Parietal lobe (tissue), 2 donors: ENCODE data around the genes KIAA1210 and RNF113A.

GRCh38 chrX:114466742-114467218 is 117.1 kb upstream of the HTR2C start:
- RAMPAGE, long total RNA = no peak

GRCh38 chrX:115311489-115312326 is 22.2 kb downstream of the LUZP4 start:
- RAMPAGE, long total RNA = no peak

DNA sequence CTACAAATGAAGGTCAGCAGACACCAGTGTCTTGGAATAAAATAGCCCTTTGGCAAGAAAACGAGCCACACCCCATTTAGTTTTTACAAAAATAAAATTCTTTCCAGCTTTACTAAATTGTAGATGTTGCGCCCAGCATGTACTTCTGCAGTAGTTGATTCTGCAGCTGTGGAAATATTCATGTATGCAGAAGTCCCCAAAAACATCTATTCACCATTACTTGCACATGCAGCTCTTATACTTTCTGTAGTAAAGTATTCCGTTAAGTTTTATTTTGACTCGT is 12.3 kb downstream of the PLS3 start:
- RAMPAGE, long total RNA = no peak

GRCh38 chrX:115600476-115601405 is 39.8 kb downstream of the PLS3 start:
- RAMPAGE, long total RNA = no peak

GRCh38 chrX:115892103-115892545 is 278.4 kb upstream of the AGTR2 start:
- RAMPAGE, long total RNA = no peak

GRCh38 chrX:115945889-115946681 is 224.5 kb upstream of the AGTR2 start:
- RAMPAGE, long total RNA = no peak

- RAMPAGE, long total RNA = no peak
Observed at GRCh38 chrX:118347093-118347661, 1.3 kb downstream of the WDR44 start.

DNA sequence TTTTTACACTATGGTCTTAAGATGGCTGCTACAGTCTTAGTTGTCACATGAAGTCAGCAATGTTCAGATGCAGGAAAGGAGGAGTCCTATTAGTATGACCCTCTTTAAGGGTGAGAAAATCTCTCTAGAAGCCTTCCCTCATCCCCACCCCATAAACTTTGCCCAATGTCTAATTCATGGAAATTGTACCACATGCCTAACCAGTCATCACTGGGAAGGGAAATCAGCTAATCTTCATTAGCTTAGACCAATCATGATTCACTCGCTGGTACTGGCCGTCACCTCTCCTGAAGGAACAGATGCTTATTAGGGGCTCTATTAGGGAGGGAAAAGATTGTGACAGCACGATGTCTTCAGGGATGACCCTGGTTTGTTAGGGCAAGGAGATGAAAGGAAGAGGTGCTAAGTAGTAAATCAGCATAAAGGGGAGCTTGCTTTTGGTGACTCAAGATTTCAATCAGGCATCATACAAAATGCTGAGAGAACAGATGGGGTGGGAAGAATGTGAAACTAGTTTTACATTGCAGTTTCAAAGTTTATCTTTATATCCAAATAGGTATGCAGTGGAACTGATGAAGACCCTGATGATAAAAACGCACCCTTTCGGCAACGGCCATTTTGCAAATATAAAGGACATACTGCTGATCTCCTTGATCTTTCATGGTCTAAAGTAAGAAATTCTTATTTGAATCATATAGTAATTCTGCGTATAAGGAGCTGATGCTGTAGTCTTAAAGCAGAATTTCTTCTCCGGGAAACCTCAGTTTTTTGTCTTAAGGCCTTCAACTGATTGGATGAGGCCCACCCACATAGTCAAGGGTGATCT is 63.2 kb upstream of the DOCK11 start:
- RAMPAGE, long total RNA = no peak

- RAMPAGE, long total RNA = no peak
Observed at GRCh38 chrX:118740945-118741394, 13.6 kb downstream of the IL13RA1 start.

- RAMPAGE, long total RNA = no peak
Observed at GRCh38 chrX:118853539-118854101, 30.0 kb downstream of the ZCCHC12 start.

- RAMPAGE, long total RNA = no peak
Observed at GRCh38 chrX:119127724-119128067, at the start of gene KIAA1210. Gene KIAA1210 (minus strand): TSS chrX:119127812.

GRCh38 chrX:119209415-119210058 is 26.5 kb upstream of the PGRMC1 start:
- RAMPAGE, long total RNA = no peak

GRCh38 chrX:119332611-119333248 is 66.4 kb upstream of the SLC25A43 start:
- RAMPAGE, long total RNA = no peak

DNA sequence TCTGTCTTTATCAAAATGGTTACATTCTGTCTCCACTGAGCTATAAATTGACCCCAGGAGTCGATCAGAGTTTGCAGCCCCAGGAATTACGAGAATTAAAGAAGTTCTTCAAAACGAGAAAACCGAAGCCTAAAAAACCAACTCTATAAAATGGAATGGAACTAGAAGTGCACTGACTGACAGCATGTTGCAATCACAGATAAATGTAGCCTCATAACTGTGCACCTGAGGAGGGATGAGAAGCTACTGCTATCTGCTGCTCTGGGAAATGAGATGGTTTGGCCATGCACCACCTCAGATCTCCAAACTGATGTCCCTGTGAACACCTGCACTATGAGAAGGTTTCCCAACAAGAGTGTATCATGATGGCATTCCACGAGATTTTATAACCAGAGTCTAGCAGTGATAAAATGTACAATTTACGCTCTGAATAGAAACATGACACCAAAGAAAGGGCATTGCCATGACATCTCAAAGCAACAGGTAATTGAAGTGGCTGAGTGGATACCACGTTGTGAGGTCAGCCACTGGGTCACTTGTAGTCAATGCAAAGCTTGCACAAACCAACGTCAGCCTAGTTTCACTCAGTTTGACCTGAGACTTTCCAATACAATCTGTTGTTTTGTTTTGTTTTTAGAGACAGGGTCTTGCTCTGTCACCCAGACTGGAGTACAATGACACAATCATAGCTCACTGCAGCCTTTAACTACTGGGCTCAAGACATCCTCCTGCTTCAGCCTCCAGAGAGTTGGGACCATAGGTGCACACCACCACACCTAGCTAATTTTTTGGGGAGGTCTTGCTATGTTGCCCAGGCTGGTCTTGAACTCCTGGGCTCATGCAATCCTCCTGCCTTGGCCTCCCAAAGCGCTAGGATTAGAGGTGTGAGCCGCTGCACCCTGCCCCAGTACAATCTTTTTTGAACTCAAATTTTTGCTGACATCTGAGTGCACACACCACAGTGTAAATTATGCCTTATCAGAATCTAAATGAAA is 15.0 kb upstream of the SLC25A5 start:
- RAMPAGE, long total RNA = no peak

DNA sequence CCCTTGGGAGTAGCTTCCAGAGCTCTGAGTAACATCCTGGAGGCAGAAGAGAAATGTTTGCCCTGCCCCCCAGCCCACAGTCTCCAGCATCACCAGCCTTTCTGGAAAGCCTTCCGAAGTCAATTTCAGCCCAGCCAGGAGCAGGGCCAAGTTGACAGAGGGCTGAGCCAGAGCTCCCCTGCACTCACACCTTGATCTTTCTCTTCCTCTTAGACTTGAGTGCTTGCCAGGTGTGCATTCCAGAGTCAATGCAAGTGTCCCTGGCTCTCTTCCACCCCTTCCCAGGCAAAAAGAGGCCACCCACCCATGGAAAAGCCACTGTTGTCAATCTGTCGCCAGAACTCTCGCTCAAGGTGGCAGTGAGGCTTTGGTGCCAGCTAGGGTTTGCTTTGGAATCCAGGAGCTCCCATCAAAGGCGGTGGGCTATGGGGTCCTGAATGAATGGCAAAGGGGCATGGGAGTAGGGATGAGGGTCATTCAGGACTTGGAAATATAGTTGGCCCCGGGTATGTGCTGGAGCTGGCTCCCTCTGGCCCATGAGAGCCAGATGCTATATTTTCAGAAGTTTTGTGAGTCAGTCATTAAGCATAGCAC is 35.4 kb downstream of the SLC25A5 start:
- RAMPAGE, long total RNA = no peak

GRCh38 chrX:119606698-119606951 is 32.3 kb downstream of the UBE2A start:
- RAMPAGE, long total RNA = no peak

DNA sequence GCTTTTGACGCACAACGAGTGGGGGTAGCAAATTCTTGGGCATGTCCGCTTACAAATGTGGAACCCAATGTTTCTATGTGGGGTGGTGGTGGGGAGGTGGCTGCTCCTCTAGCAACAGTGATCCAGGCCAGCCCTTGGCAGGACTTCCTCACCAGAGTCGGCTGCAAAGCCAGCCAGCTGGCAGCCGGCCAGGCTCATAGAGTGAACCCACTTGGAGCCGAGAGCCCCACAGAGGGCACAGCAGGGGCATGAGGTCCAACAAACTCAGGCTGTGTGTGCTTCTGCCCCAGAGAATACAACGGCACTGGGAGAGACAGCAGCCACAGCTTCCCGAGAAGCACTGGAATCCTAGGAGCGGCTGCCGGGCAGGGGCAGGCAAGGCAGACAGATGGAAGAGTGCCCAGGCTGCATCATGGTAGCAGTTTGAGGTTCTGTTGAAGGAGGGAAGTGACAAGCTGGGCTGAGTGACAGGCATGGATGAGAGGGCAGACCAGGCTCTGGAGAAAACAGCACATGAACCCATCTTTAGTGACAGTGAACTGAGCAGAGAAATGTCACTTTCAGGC is 23.5 kb upstream of the SOWAHD start:
- RAMPAGE, long total RNA = no peak

DNA sequence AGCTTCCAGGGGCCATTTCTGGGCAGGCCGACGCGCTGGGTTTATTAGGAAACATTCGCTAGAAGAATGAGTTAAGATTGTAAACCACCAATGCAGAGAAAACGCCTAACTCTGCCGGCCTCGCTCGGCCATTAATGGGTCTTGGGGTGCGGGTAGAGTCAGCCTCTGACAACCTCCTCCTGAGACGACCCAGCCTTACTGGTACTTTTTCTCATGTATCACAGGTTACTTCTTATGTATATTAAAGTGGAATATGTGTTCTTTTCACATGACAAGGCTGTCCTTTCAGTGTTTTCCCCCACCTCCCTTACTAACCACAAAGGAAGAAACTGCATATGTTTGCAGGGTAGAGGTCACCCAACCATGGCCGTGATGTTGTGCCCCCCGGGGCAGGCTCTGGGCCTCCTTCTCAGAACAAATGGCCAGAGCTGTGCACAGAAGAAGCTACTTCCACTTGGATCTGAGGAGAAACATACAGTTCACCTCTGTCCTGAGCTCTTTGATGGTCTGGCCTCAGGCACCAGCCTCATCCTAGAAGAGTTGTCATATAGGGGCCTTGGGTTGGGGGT is 1.6 kb downstream of the SOWAHD start:
- RAMPAGE, long total RNA = no peak

DNA sequence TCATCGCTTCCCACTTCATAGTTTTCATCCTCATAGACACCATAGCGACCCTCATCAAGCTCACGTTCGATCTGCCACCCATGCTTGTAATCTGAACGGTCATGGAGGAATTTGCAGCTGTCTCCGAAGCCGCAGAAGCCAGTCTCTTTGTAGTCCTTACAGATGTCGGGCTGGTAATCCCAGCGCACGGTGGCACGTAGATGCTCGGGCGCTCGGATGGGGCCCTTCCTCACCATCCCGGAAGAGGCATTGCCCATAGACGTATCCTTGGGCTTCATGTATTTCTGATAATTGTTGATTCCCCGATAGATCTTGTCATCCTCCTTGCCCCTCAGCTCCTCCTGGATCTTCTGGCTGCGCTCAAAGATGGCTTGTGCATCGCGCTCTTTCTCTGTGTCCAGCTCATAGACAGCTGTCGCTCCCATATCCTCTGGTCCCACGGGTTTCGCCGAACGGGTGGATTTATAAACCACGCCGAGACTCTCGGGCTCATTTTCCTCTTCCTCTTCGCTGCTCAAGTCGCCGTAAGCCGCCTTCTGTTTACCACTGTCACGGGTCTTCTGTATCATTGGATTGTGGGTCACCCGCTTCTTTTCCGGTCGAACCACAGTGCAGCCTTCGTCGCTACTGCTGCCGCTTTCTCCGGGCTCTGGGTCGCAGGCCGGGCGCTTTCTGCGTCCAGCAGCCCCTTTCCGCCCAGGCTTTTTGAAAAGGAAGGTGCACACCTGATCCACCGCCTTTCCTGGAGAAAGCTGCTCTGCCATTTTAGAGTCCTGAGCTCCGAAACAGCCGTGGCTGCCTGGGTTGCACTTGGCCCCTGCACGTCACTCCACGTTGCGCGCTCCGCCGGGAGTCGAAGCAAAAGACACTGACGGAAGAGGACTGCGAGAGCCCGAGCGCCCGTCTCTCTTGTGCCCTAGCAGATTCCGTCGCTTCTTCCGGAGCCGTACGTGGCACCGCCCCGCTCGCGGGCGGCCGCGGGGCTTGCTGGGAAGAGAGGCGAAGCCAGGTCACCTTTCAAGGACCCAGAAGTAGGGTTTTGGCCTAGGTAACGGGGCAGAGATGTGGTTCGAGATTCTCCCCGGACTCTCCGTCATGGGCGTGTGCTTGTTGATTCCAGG is at the start of gene RNF113A:
Gene RNF113A, minus strand, starts transcription at position 884 of the 1,121 bp plus-strand sequence.
- RAMPAGE, long total RNA = start-site peak on the minus strand centred at position 836 of the sequence, 108 bp wide, 581 and 176 reads in 2 replicates; start-site peak on the plus strand centred at position 1,014 of the sequence, 68 bp wide, 311 and 17 reads in 2 replicates

- RAMPAGE, long total RNA = no peak
Observed at GRCh38 chrX:119942683-119943040, 889 bp downstream of the NKAP start.